Pericardium fibroblast (primary cell): ENCODE measurements around a stretch of chr5.

DNA sequence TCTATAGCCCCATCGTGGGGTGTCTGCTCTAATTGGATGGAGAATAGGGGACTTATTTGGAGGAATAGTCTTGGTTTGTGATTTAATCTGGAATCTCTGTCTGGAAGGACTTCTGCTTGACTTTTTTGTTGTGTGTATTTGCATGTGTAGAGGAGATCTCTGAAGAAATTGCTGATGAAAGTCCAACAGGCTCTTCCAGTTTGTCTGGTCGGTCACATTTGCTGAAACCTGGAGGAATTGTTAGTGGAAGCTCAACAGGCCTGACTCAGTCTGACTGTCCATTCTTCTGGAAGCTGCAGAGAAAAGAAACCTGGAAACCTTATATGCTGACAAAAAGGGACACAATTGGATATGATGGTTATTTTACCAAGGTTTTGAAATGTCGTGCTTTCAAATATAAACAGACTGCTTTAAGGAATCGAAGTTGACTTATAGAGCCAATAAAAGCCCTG lies 33.4 kb upstream of the TENT2 start:
- RAMPAGE, long total RNA: no peak

- RAMPAGE, long total RNA: no peak
Measured at GRCh38 chr5:79642405-79643399, 30.5 kb downstream of the TENT2 start.

- RAMPAGE, long total RNA: no peak
Measured at GRCh38 chr5:80140896-80141680, 105.9 kb downstream of the THBS4 start.

- RAMPAGE, long total RNA: no peak
Measured at GRCh38 chr5:80204769-80205393, 51.0 kb downstream of the SERINC5 start.

DNA sequence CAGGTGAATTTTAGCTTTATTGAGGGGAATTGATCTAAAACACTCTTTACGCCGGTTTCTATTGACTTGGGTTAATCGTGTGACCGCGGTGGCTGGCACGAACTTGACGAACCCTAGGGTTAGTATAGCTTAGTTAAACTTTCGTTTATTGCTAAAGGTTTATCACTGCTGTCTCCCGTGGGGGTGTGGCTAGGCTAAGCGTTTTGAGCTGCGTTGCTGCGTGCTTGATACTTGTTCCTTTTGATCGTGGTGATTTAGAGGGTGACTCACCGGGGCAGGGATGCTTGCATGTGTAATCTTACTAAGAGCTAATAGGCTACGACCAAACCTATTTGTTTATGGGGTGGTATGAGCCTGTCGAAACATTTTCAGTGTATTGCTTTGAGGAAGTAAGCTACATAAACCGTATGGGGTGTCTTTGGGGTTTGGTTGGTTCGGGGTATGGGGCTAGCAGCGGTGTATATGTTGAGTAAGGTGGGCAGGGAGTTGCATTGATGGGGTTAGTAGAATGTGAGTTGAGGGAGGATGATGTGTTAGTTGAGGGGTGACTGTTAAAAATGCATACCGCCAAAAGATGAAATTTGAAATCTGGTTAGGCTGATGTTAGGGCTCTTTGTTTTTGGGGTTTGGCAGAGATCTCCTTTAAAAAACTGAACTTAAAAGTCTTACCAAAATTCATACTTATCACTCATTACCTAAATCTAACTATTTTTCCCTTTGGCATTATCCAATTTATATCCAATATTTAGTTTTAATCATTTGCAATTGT lies 2.5 kb upstream of the MSH3 start:
- RAMPAGE, long total RNA: no peak

- RAMPAGE, long total RNA: no peak
Measured at GRCh38 chr5:80698717-80699156, 44.0 kb upstream of the DHFR start.

- RAMPAGE, long total RNA: no peak
Measured at GRCh38 chr5:80960453-80961662, 695 bp downstream of the RASGRF2 start.

GRCh38 chr5:81234680-81235698 lies 1.9 kb downstream of the CKMT2 start:
- RAMPAGE, long total RNA: no peak

GRCh38 chr5:81251966-81252316 lies 18.8 kb downstream of the CKMT2 start:
- RAMPAGE, long total RNA: no peak

- RAMPAGE, long total RNA: no peak
Measured at GRCh38 chr5:81609353-81610148, 141.3 kb downstream of the SSBP2 start.

DNA sequence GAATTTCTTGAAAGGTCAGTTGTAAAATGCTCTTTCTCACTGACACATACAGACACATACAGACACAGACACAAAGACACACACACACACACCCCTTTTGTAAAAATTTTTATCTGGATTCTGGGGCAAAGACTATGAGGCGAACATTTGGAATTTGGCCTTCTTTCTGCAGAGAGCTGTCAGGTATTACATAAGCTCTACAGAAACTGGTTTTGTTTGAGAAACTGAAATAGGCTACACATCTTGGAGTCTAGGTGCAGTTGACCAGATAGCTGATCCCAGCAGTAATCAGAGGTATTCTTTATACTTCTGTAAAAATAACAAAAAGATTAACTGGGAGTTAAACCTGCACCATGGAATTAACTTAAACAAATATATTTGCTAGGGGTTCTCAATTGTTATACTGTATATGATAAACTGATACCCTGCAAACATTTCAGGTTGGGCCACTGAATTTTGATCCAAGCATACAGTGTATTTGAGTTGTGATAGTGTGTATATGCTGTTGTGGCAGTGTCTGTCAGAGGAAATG lies 316.1 kb upstream of the RPS23 start:
- RAMPAGE, long total RNA: no peak

GRCh38 chr5:82623142-82623765 lies 345.1 kb upstream of the RPS23 start:
- RAMPAGE, long total RNA: no peak

GRCh38 chr5:83368222-83368754 lies 103.3 kb upstream of the VCAN start:
- RAMPAGE, long total RNA: no peak

- RAMPAGE, long total RNA: no peak
Measured at GRCh38 chr5:83541743-83542357, 70.3 kb downstream of the VCAN start.

- RAMPAGE, long total RNA: no peak
Measured at GRCh38 chr5:83858653-83859076, 138.0 kb upstream of the HAPLN1 start.

GRCh38 chr5:84543595-84543884 lies 158.9 kb upstream of the EDIL3 start:
- RAMPAGE, long total RNA: no peak

- RAMPAGE, long total RNA: no peak
Measured at GRCh38 chr5:84885784-84886292, 501.2 kb upstream of the EDIL3 start.

DNA sequence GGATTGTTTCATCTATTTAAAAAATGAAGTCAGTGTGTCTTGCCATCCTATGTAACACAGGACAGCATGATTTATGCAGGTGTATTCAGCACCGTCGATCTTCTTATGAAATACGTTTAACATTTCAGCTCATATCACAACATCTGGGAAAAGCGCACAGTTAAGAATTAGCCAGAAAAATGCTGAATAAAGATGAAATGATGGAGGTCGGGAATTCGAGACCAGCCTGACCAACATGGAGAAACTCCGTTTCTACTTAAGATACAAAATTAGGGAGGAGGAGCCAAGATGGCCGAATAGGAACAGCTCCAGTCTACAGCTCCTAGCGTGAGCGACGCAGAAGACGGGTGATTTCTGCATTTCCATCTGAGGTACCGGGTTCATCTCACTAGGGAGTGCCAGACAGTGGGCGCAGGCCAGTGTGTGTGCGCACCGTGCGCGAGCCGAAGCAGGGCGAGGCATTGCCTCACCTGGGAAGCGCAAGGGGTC lies 107.3 kb upstream of the COX7C start:
- RAMPAGE, long total RNA: no peak

- RAMPAGE, long total RNA: no peak
Measured at GRCh38 chr5:87268097-87269138, 735 bp downstream of the RASA1 start.

GRCh38 chr5:87369111-87369755 lies 43.5 kb downstream of the CCNH start:
- RAMPAGE, long total RNA: no peak